Prostate gland (tissue), 2 donors: ENCODE results near the gene CFAP36.

DNA sequence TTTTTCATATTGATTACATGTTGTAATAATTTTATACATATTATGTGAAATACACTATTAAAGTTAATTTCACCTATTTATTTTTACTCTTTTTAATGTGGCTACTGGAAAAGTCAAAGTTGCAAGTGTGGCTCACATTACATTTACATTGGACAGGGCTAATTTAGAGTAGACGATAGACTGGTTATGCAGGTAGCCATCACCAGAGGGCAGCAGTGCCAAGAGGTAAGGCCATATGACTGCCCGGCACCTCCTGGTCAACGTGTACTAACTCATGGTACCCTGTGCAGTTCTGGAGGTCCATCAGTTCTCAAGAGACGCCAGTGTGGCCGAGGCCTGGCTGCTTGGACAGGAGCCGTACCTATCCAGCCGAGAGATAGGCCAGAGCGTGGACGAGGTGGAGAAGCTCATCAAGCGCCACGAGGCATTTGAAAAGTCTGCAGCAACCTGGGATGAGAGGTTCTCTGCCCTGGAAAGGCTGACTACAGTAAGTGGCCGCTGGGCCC, 65.8 kb upstream of the EML6 start:
- PRO-cap, result no peak
- RAMPAGE, long total RNA, 2 experiments, result no peak in any of the 2 experiments

- PRO-cap, result no peak
- RAMPAGE, long total RNA, 2 experiments, result no peak in any of the 2 experiments
These were observed 54.7 kb upstream of the EML6 start for GRCh38 chr2:54668639-54669320.

- PRO-cap, result no peak
- RAMPAGE, long total RNA, 2 experiments, result no peak in any of the 2 experiments
These were observed 149.2 kb downstream of the RTN4 start for GRCh38 chr2:54901011-54901461.

GRCh38 chr2:54904761-54905094, 145.5 kb downstream of the RTN4 start:
- PRO-cap, result no peak
- RAMPAGE, long total RNA, 2 experiments, result no peak in any of the 2 experiments

- PRO-cap, result no peak
- RAMPAGE, long total RNA, 2 experiments, result no peak in any of the 2 experiments
These were observed 97.2 kb downstream of the RTN4 start for GRCh38 chr2:54952870-54953716.

- PRO-cap, result no peak
- RAMPAGE, long total RNA, 2 experiments, result start-site peak on the minus strand in 1 of 2 experiments, at chr2:55022476-55022566 at its widest, 5 reads per replicate
These were observed 27.9 kb downstream of the RTN4 start for GRCh38 chr2:55022205-55022840.

DNA sequence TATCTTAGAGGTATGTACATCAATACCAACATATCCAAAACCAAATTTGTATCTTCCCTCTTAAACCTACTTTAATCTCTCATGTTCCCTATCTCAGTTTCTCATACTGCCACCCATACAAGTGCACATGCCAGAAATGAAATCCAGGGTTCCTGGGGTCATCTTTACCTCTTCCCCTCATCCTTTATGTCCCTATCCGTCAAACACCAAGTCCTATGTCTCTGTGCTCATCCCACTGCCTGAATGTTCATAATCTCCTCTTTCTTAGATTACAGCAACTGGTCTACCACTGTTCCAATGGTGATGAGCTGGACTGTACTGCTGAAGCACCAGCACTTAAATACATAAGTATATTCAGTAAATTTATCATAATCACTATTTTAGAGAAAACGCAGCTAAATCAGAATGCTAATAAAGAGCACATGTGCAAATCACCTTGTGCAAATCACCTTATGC, 26.2 kb downstream of the RTN4 start:
- PRO-cap, result no peak
- RAMPAGE, long total RNA, 2 experiments, result no peak in any of the 2 experiments

DNA sequence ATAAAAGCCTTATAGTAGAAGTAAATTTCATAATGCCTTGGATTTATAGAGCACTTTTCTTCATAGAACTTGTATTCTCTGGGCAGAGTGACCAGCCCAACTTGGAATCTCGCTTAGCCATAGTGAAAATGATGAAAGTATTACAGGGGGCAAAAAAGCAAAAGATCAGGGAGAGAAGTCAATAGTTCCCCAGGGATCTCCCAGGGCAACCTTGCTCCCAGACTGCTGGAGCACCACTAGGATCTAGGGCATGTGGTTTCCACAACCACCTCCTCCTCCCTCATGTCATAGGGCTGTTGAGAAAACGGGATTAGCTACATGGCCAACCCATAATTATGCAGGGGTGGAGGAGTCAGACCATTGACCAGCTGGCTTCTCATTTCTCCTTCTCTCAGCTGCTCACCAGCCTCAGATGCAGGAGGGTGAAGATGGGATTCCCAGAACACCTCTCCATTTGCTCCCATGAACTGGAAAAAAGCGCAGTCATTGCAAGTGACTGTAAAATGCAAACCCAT, 69.3 kb upstream of the RTN4 start:
- PRO-cap, result no peak
- RAMPAGE, long total RNA, 2 experiments, result no peak in any of the 2 experiments

DNA sequence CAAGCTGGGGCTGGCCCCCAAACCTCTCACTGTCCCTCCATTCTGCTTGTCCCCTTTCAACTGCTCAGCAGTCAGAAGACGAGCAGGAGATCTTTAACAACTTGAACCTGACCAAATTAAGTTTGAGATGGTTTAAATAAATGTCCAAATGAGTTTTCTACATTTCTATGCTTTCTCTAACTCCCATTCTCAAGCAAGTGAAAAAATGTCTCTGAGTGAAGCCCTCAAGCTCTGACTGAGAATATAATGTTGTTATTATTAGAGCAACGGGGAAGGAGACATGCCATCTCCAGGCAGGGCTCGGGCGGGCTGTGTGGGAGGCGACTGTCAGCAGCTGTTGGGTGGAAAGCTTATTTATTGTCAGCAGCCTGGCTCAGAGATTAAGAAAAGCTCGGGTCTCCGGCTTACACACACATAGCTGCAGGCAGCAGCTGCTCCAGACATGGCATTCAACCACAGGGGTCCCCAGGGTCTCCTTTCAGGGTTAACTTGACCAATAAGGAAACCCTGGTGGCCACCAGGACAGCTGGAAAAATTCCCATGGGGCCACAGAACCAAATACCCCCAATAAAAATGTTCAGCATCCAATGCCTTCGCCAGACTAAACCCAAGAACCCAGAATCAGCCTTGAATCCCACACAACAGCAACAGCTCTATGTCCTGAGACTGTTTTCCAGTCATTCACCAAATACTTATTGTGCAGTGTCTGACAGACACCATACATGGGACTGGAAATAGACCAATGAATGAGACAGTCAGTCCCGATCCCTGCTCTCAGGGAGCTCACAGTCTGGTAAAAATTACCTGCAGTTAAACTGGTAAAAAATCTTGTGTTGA, 70.4 kb upstream of the RTN4 start:
- PRO-cap, result no peak
- RAMPAGE, long total RNA, 2 experiments, result no peak in any of the 2 experiments

DNA sequence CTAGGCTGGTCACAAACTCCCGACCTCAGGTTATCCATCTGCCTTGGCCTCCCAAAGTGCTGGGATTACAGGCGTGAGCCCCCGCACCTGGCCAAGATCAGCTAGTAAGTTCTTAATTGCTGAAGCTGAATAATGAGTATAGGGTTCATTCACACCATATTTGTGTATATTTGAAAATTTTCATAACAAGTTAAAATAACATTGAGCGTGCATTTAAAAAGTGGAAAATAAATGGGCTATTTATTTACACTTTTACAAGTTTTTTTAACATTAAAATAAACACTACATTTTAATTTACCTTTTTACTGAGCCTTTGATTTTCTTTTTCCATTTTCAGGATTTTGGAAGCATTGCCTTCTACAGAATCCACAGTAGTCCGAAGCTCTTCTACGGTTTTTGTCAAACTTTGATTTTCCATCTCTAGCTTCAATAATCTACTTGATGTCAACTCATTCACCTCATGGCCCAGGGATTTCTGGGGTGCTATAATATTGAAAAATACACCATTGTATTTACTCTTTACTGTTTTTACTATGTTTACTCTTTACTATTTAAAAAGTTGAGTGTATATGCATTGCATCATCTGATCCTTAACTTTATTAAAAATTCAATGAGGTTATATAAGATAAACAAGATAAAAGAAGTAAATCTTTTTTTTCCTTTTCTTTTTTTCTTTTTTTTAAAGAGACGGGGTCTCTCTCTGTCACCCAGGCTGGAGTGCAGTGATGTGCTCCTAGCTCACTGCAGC, 70.3 kb upstream of the MTIF2 start:
- PRO-cap, result no peak
- RAMPAGE, long total RNA, 2 experiments, result no peak in any of the 2 experiments

GRCh38 chr2:55519522-55519894, at the start of gene CFAP36:
Gene CFAP36, plus strand, starts transcription at chr2:55519718.
- PRO-cap, result bidirectional peak, plus-strand start at chr2:55519674, minus-strand start at chr2:55519418
- RAMPAGE, long total RNA, 2 experiments, result start-site peak on the plus strand in 2 of 2 experiments, at chr2:55519615-55519731 at its widest, 539 to 870 reads per replicate

GRCh38 chr2:55616329-55617414, 750 bp downstream of the PPP4R3B start:
- PRO-cap, result unidirectional peak, plus-strand start at chr2:55617013
- RAMPAGE, long total RNA, 2 experiments, result no peak in any of the 2 experiments

DNA sequence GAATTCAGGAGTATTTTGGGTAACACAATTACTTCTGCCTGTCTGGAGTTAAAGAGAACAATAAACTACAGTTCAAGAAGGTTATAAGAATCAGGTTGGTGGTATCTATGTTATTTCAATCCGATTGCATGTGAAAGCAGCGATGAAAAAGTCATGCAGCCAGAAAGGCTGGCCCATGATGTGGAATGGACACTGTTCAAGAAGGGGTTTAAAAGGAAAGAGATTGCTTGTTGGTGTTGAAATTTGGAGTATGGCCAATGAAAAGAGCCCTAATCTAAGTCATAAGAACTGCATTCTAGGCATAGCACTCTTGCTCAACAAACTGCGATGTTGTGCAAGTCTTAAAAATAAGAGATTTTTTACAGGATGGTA, 61.4 kb downstream of the EFEMP1 start:
- PRO-cap, result no peak
- RAMPAGE, long total RNA, 2 experiments, result no peak in any of the 2 experiments

DNA sequence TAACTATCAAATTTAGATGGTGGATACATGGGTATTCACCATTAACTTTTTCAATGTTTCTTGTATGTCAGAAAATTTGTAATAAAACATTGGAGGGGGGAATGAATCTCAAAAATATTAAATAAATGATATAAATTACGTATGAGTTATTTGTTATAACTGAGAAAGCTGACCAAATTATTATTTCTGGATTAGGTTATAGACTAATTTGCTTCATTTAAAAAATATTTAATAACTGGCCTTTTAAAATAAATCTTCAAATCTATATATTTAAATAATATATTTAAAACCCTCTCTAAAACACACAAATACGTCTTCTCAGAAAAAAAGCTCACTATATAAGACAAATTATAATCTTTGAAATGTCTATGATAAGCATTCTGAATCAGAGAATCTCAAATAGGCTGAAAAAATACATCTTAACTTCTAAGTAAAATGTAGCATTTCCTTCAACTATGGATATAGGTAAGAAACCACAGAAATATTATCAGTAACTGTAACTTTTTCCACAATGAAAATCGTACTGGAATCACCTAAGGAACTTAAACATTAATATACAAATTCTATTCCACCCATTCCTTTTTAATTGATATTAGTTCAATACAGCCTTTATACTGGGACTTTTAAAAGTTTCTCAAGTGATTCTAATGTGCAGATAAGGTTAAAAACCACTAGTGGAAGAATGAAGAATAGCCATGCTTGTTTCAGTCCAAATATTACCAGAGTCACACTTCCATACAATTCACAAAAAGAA, 59.3 kb downstream of the FANCL start:
- PRO-cap, result no peak
- RAMPAGE, long total RNA, 2 experiments, result no peak in any of the 2 experiments

DNA sequence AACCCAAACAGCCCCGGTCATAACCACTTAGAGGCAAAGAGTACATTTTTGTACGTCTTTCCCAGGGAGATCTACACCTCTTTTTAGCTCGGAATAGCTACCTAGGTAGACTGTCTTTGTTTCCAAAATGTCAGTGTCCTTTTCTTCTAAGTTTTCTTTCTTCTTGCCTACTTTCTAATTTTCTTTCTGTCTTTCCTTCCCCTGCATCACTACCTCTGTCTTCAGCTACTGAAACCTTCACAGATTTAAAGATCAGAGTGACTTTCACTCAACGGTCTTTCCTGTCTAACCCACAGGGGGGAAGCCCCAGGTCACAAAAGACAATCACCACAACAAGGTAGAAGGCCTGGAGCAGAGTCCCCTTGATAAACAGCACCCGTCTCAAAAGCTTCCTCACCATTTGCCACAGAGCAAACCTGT, 665.5 kb downstream of the BCL11A start:
- PRO-cap, result no peak
- RAMPAGE, long total RNA, 2 experiments, result no peak in any of the 2 experiments

DNA sequence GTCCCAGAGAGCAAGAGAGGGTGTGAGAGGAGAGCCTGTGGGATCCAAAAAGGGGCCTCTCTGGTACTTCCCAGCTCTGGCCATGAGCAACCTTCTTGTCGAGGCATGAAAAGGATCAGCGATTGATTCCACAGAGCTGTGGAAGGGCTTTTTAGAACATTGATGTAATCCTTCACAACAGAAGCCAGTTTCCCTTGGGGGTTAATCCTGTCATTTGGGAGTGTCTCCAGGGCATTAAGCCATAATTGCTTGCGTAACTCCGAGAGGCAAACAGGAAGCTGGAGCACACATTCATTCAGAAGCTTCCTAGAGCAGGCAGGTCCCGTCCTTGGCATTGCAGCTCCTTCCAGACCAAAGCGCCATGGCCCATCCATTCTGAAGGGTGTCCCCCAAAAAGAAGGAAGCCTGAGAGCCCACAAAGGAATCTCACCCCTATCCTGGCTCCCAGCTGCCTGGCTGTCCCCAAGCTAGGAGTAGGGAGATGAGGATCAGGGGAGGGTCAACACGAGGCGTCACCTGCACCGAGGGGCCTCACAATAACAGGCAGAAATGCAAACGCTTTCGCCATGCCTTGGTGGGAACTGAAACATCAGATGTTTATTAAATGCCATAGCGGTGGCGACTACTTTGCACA, 339.5 kb downstream of the BCL11A start:
- PRO-cap, result bidirectional peak, plus-strand start at position 298 of the sequence, minus-strand start at position 124 of the sequence
- RAMPAGE, long total RNA, 2 experiments, result no peak in any of the 2 experiments

- PRO-cap, result no peak
- RAMPAGE, long total RNA, 2 experiments, result no peak in any of the 2 experiments
These were observed 235.5 kb downstream of the BCL11A start for GRCh38 chr2:60317813-60318446.

DNA sequence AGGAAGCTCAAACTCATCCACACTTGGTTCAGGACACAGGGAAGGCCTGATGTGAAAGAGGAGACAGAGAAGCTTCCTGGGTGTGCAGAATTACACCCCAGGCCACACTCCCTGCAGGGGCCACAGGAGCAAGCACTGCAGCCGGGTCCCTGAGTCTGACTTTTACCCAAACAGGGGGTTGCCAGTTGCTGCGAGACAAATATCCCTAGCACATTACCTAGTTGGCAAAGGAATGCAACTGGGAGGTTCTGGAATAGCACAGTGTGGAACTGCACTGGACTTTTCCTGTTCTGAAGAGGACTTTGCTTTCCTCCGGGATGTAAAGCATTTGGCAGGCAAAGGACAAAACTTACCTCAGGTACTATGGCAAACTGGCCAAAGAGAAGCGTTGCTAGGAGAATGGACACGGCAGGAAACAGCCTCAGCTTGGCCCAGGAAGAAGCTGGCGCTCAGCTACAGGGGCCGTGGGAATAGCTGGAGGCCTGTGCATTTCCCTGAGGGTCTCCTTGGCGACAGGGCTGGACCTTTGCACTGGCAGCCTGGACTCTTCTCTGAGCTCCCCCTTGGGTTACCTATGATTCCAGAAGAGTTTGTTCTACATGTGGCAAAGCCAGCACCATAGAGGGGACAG, 45.1 kb downstream of the BCL11A start:
- PRO-cap, result unidirectional peak, minus-strand start at position 292 of the sequence
- RAMPAGE, long total RNA, 2 experiments, result no peak in any of the 2 experiments

GRCh38 chr2:60553007-60553516, 392 bp downstream of the BCL11A start:
- PRO-cap, result no peak
- RAMPAGE, long total RNA, 2 experiments, result no peak in any of the 2 experiments

DNA sequence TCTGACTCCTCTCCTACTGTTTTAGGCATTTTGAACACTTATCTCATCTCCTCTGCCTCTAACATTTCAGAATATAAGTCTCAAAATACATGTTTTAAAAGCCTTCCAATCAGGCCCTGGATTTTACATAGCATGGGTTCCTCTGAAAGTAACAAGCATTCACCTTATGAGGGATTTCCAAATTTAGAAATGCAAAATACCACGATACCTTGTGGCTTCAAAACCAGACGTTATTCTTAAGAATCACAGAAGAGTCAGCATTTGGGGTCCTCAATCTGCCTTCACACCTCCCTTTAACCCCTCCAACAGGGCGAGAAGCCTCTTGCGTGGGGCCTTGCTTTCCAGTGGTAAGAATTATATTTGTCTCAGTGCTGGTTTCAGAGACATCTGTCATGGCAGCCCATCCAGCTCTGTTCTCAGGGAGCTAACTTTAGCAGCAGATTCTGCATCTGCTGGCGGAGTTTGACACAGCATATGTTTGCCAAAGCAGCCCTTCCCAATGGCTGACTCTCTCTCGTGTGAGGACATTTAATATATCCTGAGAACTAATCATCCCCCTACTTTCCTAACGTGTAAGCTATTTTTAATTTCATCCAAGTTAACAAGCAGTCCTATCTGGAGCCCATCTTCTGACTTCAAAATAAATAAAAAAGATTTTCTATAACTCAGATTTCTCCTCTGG, 91.4 kb upstream of the BCL11A start:
- PRO-cap, result no peak
- RAMPAGE, long total RNA, 2 experiments, result no peak in any of the 2 experiments